Esophagus muscularis mucosa (tissue), 4 donors: ENCODE measurements around a stretch of chr17.

DNA sequence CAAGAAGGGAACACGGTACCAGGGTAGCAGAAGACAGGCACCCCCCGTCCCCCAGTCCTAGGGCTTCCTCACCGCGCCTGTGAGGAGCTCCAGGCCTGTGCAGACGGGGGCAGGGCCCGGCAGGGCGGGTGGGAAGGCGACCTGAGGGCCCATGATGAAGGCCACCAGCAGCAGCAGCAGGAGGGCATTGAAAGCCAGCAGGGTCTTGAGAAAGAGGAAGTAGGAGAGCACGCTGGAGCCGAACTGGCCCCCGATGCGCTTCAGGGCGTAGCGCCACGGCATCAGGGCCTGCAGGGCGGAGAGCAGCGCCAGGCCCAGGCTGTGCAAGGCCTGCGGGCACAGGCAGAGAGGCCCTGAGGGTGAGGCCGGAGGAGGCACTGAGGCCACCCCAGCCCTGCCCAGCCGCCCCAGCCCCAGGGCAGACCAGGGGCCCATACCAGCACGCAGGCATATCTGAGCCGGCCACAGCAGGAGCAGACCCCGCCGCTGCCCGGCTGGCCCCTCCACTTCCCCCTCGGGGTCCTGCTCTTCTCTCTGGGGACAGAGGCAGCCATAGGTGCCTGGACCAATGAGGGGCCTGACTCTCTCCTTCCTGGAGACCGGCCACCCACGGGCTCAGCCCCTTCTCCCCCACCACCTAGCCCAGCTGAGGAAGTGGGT, 4.0 kb downstream of the TMC6 start:
- PRO-cap = no peak
- RAMPAGE, long total RNA, 4 experiments = no peak in any of the 4 experiments

DNA sequence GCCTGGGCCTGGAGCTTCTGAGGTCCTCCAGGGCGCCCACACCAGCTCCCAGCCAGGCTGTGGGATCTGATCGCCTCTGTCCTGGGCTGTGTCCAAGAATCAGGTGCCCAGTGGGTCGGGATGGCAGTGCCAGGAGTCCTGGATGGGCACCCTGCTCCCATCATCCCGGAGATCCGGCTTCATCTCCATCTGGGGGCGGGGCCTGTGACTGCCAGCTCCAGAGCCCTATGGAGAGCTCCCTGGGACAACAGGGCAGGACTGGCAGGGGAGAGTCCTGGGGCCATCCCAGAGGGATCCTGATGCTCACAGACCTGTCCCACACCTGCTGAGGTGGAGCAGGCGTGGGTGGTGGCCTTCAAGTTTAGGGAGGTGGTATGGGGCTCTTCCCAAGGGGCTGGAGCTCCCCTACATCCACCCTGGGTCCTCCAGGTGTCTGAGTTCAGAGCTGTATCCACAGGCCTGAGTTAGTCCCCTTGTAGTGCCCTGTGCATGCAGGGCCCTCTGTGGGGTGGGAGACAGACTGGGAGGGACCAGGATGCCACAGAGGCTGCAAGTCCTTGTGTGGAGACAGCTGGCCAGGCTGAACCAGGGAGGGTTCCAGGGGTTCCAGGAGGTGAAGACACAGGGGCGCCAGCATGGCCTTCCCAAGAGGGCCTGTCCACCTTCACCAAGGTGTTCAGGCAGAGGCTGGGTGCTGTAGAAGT, 1.1 kb downstream of the SYNGR2 start:
- PRO-cap = unidirectional peak, minus-strand start at position 184 of the sequence
- RAMPAGE, long total RNA, 4 experiments = no peak in any of the 4 experiments

DNA sequence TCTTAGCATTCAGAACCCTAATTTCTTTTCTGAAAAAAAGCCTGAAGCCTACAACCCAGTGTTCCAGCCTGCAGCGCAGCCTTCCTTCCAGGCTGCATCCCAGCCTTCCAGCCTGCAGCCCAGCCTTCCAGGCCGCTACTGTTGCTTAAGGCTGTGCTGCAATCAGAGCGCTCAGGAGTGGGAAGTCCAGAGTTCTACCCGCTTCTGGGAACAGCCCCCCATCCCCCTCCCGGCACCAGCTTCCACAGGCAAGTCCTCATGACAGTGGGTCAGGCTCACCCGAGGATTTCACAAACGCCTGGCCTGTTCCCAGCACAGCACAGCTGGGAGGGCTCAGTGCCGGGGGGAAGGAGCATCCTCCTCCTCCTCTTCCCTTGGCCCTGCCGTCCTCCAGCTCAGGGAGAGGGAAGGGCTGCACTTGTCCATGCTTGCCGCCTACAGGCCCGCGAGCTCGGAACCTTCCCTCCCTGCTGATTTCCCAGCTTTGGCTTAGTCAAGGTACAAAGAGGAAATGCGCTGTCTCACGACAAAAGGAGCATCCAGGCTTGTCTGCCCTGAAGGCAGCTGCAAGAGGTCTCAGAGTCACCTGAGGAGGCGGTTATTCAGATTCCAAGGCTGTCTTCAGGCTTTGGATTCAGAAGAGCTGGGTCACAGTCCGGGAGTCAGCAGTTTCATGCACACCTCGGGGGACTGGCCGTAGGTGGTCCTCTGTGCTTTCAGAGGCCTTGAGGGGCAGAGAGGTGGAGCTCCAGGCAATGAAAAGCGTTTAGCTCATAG, 8.3 kb downstream of the SOCS3 start:
- PRO-cap = bidirectional peak, plus-strand start at position 336 of the sequence, minus-strand start at position 137 of the sequence; bidirectional peak, plus-strand start at position 648 of the sequence, minus-strand start at position 486 of the sequence
- RAMPAGE, long total RNA, 4 experiments = start-site peak on the plus strand in 1 of 4 experiments, centred at position 651 of the sequence, 23 reads per replicate

GRCh38 chr17:78409114-78409767, 30.8 kb downstream of the PGS1 start:
- PRO-cap = no peak
- RAMPAGE, long total RNA, 4 experiments = no peak in any of the 4 experiments

DNA sequence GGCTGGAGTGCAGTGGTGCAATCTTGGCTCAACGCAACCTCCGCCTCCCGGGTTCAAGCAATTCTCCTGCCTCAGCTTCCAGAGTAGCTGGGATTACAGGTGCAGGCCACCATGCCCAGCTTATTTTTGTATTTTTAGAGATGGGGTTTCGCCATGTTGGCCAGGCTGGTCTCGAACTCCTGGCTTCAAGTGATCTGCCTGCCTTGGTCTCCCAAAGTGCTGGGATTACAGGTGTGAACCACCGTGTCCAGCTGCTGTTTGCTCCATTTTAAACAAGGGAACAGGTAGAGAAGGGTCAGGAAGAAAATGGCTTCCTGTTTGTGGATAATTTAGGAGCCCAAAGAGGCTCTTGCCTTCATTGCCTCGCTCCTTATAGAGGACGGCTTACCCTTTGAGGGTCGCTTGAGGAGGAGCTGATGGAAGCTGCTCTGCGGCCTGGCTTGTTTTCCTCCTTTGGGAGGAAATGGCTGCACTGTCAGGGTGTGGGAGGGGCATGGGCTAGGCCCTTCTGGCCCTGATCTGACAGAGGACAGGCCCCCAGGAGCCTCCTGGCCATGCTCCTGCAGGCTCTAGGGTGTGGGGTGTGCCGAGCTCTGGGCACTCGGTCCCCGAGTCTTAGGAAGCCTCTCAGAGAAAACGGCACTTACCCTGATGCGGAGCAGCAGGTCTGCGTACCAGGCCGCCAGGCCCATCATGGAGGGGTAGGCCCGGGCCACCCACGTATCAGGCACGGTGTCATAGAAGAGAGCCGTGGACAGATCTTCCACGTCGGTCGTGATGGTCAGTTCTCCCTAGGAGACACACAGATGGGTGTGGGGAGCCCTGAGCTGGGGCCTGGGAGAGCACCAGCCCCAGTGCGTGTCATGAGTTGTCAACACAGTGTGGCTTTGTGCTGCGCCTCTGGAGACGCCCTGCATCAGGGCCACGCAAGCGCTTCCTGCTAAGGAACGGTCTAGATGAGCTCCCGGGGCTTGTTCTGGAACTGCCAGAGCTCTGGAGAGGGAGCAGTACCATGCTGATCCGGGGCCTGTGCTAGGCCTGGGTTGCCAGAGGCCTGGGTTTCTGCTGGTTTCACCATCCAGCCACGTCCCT, 47.7 kb downstream of the PGS1 start:
- PRO-cap = no peak
- RAMPAGE, long total RNA, 4 experiments = no peak in any of the 4 experiments

DNA sequence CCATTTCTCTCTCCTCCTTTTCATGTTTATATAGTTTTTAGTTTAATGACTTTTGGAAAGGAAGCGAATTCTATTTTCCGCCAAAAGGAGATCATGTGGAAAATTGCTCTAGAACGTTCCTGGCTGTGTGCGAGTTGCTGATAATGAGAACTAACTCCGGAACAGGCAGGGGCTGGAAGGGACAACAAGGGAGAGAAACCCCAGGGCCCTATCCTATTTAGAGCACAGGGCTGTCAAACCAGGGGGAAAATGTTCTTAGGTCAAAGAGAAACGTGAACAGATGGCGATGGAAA, 13.7 kb downstream of the DNAH17 start:
- PRO-cap = no peak
- RAMPAGE, long total RNA, 4 experiments = no peak in any of the 4 experiments

- PRO-cap = no peak
- RAMPAGE, long total RNA, 4 experiments = no peak in any of the 4 experiments
Measured at GRCh38 chr17:78638801-78639273, 61.6 kb upstream of the DNAH17 start.

DNA sequence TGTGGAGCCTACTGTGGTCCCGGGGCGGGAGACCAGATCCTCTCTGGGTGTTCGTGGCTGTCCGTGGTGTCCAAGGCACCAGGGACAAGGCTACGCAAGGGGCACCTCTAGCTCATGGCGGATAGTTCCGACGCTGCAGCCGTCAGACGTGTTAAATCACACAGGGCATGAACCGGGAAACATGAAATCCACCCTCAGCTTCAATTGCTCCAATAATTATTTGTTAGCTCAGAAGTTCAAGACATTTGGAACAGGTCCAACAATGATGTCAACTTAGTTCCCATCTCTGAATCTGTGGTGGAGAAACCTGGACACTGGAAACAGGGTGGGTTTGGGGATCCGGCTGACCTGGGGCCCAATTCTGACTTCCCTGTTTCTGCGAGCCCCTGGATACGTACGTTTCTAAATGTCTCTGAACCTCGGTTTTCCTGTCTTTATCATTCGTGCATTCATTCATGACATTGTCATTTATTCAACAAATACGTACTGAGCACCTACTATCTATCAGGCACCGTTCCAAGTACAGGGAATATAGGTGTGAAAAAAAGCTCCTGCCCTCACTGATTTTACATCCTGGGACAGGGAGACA, 88.0 kb upstream of the DNAH17 start:
- PRO-cap = no peak
- RAMPAGE, long total RNA, 4 experiments = no peak in any of the 4 experiments

- PRO-cap = no peak
- RAMPAGE, long total RNA, 4 experiments = no peak in any of the 4 experiments
Measured at GRCh38 chr17:78739368-78739768, 42.7 kb downstream of the CYTH1 start.

DNA sequence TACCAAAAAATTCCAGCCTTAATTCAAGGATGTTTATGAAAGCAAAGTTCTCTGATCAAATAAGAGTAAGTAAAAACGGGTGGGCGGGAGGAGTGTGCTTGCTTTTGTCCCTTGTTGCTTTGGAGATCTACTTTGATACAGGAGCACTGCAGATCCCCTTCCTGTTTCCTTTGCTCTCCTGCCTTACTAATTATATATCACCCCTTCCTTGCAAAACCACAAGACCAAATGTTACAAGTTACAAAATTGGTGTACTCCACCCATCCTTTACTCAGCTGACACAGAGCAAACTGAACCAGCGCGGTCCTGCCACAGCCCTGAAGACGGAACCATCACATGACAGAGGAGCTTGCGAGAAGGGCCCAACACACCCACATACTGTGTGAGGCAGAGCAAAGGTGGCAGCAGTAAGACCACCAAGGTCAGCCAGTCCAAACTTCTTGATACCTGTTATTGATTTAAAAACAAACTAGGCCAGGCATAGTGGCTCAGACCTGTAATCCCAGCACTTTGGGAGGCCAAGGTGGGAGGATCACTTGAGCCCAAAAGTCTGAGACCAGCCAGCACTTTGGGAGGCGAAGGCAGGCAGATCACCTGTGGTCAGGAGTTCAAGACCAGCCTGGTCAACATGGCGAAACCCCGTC, 33.3 kb downstream of the CYTH1 start:
- PRO-cap = bidirectional peak, plus-strand start at position 342 of the sequence, minus-strand start at position 172 of the sequence
- RAMPAGE, long total RNA, 4 experiments = no peak in any of the 4 experiments

- PRO-cap = no peak
- RAMPAGE, long total RNA, 4 experiments = no peak in any of the 4 experiments
Measured at GRCh38 chr17:78769323-78769684, 12.8 kb downstream of the CYTH1 start.

GRCh38 chr17:78771723-78772574, 10.1 kb downstream of the CYTH1 start:
- PRO-cap = no peak
- RAMPAGE, long total RNA, 4 experiments = no peak in any of the 4 experiments

DNA sequence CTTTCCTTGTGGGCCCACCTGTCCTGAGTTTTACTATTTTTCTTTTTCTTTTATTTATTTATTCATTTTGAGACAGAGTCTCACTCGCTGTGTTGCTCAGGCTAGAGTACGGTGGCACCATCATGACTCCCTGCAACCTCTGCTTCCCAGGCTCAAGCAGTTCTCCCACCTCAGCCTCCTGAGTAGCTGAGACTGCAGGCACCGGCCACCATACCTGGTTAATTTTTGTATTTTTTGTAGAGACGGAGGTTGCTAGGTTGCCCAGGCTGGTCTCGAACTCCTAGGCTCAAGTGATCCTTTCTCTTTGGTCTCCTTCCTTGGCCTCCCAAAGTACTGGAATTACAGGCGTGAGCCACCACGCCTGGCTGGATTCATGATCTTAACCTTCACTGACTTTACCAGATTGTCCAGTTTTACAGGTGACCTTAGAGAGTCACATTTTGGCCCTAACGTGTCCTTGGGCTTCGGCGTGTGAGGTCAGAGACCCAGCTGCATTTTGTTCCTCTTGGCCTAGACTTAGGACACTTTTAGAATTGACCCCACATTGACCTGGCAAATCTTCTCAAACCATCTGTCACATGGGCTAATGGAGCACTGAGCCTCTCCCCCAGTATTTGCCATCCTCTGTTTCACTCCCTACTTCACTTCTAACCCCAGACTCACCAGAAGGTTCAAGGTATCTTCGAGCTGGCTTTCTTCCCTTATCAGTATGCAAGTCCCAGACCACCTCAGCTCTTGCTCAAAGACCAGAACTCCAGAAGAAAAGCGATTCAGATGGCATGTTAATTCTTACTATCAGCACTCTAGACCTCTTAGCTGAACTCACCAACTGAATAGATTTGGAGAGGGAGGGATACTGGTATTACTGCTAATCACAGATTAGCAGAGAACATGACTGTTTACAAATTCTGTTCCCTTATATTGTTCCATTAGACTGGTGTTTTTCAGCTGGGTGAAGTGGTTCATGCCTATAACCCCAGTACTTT, 1.6 kb upstream of the CYTH1 start:
- PRO-cap = no peak
- RAMPAGE, long total RNA, 4 experiments = no peak in any of the 4 experiments

DNA sequence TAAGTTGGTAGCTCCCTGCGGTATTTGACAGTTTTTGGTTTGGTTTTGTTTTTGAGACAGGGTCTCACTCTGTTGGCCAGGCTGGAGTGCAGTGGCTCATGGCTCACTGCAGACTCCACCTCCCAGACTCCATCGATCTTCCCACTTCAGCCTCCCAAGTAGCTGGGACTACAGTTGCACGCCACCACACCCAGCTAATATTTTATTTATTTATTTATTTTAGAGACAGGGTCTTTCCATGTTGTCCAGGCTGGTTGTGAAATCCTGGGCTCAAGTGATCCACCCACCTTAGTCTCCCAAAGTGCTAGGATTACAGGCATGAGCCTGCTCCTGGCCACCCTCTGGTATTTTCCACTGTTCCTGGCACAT, 3.4 kb upstream of the CYTH1 start:
- PRO-cap = no peak
- RAMPAGE, long total RNA, 4 experiments = no peak in any of the 4 experiments

DNA sequence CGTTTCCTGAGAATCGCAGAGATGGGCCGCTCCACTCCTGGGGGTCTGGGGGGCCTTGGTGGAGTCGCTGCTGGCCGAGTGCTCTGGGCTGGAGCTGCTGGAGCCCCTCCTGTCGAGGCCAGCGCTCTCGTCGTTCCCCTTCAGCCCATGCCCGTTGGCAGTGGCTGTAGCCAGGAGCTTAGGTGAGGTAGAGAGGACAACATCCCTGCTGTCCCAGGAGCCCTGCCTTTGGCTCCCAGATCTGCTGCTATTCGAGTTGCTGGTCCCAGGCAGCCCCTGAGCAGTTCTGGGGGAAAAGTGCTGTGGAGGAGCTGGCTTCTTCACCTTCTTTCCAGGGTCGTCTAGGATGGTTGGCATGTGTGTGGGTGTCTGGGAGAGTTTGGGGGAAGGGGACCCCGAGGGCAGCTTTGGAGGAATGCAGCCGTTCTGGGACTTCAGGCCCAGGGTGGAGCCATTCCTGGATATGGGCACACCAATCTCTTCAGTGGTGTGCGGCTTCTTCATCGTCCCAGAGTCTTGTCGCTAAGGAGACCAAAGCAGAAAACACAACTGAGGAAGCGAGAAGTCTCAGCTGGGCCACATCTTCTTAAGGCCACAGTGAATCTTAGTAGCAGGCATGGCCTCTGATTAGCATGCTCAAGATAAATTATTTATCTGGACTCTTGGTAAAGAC, 25.2 kb upstream of the CYTH1 start:
- PRO-cap = no peak
- RAMPAGE, long total RNA, 4 experiments = no peak in any of the 4 experiments

GRCh38 chr17:78828271-78829200, 12.1 kb downstream of the USP36 start:
- PRO-cap = no peak
- RAMPAGE, long total RNA, 4 experiments = no peak in any of the 4 experiments

DNA sequence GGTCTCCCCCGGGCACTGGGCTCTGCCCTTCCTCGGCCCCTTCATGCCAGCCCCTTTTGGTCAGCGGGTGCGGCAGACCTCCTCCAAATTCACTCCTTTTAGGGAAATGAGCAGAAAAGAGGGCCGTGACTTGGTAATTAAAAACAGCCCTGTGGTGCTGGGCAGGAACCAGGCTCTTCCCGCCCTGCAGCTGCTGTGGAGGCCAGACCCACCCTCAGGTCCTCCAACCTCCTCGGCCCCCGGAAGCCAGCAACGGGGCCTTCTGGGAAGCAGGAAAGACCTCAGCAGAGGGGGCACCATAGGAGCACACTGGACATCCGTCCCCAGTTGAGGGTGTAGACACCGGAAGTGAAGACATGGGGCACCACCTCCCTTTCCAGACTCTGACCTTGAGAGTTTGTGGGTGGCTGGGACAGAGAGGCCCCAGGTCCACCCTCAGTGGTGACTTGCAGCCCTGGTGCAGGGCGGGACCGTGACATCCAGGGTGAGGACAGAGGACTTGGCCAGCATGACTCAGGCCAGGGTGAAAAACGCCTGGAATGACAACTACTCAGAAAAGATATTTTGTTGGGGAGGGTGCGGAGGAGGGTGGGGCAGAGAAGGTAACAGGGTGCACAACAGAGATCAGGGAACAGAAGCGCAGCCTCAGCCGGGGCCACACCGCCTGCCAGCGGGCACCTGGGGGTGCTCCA, 19.9 kb downstream of the CEP295NL start:
- PRO-cap = bidirectional peak, plus-strand start at position 326 of the sequence, minus-strand start at position 197 of the sequence; bidirectional peak, plus-strand start at position 631 of the sequence, minus-strand start at position 459 of the sequence
- RAMPAGE, long total RNA, 4 experiments = no peak in any of the 4 experiments

DNA sequence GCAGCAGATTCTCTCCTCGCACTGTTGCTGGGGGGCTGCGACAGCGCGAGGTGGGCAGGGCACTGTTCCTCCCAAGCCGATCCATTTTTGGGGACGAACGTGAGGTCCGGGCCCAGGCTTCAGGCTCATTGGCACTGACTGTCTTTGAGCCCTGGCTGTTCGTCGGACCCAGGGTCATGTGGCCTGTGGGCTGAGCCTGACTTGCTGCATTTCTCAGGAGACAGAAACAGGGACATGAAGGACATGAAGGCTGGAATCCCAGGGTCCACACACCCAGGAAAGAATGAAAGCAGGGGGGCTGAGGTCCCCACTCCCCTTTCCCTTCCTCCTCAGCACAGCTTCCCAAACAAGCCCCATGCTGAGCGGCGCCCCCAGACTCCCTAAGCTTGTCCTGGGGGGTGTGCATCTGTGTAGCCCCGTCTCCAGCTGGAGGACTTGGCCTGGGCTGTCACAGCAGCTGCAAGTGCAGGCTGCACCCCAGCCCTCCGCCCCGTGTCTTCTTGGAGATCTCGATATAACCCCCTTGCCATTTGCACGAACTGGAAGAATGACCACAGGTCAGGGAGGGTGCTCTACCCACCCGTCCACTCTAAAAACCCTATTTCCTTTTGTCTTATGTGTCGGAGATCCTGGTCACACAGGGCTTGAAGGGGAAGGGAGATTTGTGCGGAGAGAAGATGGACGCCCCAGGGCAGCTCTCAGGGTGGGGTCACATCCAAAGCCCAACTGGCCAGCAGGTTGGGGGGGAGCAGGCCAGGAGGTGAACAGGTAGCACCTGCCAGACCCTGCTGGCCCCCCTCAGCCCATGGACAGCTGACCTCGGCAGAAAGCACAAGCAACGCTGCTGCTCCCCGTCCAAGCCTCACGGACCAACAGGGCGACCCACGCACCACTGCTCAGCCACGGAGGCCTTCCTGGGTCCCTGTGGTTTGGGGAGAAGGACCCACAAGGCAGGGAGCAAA, 18.5 kb downstream of the CEP295NL start:
- PRO-cap = bidirectional peak, plus-strand start at position 223 of the sequence, minus-strand start at position 130 of the sequence
- RAMPAGE, long total RNA, 4 experiments = no peak in any of the 4 experiments

- PRO-cap = no peak
- RAMPAGE, long total RNA, 4 experiments = no peak in any of the 4 experiments
Measured at GRCh38 chr17:78890228-78891414, 12.4 kb downstream of the CEP295NL start.

GRCh38 chr17:78910683-78911234, 7.8 kb upstream of the CEP295NL start:
- PRO-cap = unidirectional peak, plus-strand start at chr17:78911182
- RAMPAGE, long total RNA, 4 experiments = no peak in any of the 4 experiments